Suprapubic skin (tissue), 4 donors: ENCODE measurements around a stretch of chr11.

GRCh38 chr11:128503203-128504058 lies 83.9 kb downstream of the ETS1 start:
- PRO-cap, result no peak
- RAMPAGE, long total RNA, 4 experiments, result no peak in any of the 4 experiments

GRCh38 chr11:128514895-128515738 lies 72.2 kb downstream of the ETS1 start:
- PRO-cap, result no peak
- RAMPAGE, long total RNA, 4 experiments, result no peak in any of the 4 experiments

DNA sequence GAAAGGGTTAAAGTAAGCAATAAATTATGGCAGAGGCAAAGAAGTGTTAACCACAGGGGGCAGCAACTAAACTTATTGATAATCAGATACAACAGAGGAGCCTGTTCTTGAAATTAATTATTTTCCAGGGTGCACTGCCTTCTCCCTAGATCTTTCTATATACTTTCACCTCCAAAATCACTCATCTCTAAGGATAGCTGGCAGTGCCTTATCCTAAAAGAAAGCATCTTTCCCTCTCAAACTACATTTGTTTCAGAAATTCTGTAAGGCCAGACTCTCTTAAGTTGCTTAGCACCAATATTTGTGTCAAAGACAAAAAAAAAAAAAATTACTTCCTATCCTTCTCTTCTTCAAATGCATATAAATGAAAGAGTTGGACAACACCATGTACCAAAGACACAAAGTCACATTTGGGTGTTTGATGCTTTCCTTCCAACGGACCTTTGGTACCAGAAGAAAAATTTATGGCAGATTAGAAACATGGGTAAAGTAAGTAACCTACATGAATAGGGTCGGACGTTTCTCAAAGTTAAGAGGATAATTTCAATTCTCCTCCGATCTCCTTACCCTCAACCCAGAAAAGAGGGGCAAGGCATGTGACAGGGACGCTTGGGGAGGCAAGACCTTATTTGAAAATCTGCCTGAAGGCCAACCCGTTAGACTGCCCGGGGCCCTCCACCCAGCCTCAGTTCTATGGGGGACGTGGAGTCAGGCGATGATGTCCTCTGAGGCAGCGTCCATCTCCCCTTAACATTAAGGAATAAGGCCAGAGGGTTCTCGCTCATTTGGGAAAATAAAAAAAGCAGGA lies 66.3 kb downstream of the ETS1 start:
- PRO-cap, result unidirectional peak, plus-strand start at position 659 of the sequence; unidirectional peak, plus-strand start at position 688 of the sequence
- RAMPAGE, long total RNA, 4 experiments, result no peak in any of the 4 experiments

DNA sequence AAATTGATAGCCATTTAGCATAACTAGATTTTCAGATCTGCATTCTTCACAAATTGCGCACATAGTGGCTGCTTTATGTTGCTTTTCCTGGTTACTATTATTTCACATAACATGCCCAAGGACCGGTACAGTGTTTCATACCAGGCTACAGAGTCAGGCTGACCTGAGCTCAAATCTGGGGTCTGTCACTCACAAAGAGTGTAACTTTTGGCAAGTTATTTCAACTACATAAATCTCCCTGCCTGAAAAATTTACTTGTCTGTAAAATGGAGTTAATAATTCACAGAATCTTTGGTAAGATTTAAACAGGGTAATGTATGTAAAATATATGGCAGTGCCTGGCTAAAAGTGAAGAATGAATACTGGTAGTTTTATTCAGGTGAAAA lies 49.0 kb downstream of the ETS1 start:
- PRO-cap, result no peak
- RAMPAGE, long total RNA, 4 experiments, result no peak in any of the 4 experiments

DNA sequence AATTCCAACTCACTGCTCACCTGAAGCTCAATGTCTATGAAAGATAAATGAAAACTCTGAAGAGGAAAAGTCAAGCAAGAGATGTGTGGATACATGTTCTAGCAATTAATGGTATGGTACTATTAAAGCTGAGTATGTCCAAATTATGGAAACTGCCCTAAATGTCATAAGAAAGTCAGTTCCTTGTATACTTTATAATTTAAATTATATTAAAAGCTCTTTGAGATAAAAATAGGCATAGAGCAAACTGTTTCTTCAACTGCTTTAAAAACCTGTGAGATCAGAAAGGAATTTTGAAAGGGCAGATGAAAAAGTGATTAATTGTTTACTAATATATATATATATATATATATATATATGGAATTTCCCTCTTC lies 43.4 kb downstream of the ETS1 start:
- PRO-cap, result no peak
- RAMPAGE, long total RNA, 4 experiments, result no peak in any of the 4 experiments

DNA sequence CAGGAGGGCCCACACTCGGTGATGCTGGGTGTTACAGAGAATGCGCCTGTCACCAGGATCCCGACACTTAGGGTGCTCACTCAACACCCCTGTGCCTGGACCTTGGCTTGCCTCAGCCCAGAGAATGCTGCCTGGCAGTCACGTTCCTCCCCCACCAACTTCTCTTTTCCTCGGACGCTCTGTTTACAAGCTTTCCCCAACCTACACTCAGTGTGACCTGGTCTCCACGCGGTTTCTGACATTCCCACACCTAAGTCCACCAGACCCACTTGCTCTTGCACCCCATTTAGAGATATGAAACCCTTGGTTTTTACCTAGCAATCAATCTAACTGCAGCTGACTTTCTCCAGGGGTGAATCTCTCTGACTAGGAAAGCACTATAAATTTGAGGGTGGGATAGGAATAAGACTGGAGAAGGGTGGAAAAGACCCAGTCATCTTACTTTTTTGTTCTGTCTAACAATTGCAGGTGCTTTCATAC lies 38.1 kb upstream of the ETS1 start:
- PRO-cap, result no peak
- RAMPAGE, long total RNA, 4 experiments, result no peak in any of the 4 experiments

- PRO-cap, result no peak
- RAMPAGE, long total RNA, 4 experiments, result no peak in any of the 4 experiments
Observed at GRCh38 chr11:128690015-128691291, 3.4 kb upstream of the FLI1 start.

GRCh38 chr11:128692574-128693201 lies 1.2 kb upstream of the FLI1 start:
- PRO-cap, result unidirectional peak, plus-strand start at chr11:128692893
- RAMPAGE, long total RNA, 4 experiments, result no peak in any of the 4 experiments

DNA sequence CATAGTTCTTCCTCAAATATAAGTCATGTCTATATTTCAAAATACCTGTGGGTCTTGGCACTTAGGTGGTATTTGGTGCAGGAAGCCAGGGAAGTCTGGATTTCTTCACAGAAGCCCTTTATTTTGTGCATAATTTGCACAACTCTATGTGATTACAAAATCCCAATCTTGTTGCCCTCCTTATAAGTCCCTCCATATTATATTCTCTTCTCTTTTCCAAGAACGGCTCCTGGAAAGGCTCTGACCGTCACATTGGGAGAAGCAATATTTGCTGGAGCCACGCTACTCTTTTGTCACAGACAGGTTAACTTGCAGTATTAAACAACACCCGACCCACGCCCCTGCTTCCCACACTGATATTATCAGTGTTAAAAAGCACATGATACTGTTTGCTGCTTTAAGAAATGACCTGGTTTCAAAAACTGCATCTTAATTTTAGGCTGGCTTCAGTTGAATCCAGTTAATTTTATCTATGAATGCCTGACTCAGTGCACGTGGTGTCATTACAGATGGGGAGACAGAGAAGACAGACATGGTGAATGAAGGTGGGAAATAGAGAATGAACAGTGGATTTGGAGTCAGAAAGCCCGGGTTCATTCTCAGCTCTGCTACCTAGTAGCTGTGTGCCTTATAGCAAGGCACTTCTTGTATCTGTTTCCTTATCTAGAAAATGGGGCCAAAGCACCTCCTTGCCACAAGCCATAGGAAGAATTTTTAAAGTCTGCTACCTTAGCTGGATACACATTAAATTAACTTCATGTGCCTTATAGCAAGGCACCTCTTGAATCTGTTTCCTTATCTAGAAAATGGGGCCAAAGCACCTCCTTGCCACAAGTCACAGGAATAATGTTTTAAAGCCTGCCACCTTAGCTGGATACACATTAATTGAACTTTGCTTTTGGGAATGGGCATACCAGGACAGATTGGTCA lies 3.2 kb downstream of the FLI1 start:
- PRO-cap, result no peak
- RAMPAGE, long total RNA, 4 experiments, result start-site peak on the plus strand in 1 of 4 experiments, centred at position 769 of the sequence, 9 reads per replicate

GRCh38 chr11:128720315-128721128 lies 26.6 kb downstream of the FLI1 start:
- PRO-cap, result no peak
- RAMPAGE, long total RNA, 4 experiments, result no peak in any of the 4 experiments

- PRO-cap, result no peak
- RAMPAGE, long total RNA, 4 experiments, result no peak in any of the 4 experiments
Observed at GRCh38 chr11:128891834-128892431, 777 bp downstream of the KCNJ5 start.

- PRO-cap, result no peak
- RAMPAGE, long total RNA, 4 experiments, result no peak in any of the 4 experiments
Observed at GRCh38 chr11:128895451-128896059, 4.4 kb downstream of the KCNJ5 start.

- PRO-cap, result no peak
- RAMPAGE, long total RNA, 4 experiments, result no peak in any of the 4 experiments
Observed at GRCh38 chr11:128908306-128909068, 17.3 kb downstream of the KCNJ5 start.

GRCh38 chr11:128909454-128910045 lies 18.4 kb downstream of the KCNJ5 start:
- PRO-cap, result no peak
- RAMPAGE, long total RNA, 4 experiments, result start-site peak on the minus strand in 1 of 4 experiments, at chr11:128909501-128909534 at its widest, 7 reads per replicate

DNA sequence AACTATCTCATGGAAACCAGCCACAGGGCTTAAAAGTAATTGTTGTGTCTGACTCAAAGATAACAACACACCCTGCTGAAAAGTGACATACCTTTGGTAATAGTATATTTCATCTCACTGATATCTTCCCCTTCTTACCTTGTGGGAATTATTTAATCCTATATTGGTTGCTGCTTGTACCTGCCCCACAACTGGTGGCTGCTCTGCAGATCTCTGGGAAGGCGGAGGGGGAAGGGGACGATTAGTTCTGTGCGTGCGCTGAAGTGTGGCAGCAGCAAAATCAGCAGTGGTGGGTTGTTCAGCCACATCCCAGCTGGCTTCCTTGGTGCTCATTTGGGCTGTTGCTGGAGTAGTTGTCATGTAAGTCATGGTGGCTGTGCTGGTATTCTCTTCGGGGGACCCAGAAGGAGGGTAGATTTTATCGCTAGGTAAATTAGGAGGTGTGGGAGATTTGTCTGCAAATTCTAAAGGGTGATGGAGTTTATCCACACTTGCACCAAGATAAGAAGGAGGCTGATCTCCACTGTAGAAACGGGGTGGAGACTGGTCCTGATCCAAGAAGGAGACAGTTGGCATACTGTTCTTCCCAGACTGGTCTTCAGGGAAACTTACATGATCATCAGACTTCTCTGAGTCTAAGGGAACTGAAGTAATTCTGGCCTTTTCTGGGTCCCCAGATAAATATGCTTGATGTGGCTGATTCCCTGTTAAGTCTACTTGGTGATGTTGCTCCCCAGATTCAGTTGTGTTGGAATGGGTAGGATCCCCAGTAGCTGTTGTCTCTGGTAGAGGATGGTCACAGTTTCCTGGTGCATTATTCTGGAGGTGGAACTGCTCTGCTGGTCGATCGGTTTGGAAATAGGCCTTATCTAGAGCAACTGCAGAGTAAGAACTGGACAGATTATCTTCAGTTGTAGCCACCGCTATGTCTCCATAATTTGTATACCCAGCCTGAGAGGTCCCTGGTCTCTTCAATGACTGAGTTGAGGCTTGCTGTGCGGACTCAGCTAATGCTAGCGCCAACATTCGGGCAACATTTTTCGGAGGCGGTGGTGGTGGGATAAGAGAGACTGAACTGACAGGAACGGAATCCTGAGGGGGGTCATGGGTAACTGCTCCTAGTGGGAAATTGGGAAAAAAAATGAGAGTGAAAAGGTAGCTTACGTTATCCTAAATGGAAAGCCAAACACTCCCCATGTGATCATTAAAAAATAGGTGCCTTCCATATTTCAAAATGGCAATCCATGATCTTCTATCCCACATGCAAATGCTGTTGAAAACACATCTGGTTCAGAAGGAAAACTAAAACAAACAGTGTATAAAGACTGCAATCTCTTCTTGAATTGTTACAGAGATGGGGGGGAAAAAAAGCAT lies 30.1 kb upstream of the TP53AIP1 start:
- PRO-cap, result no peak
- RAMPAGE, long total RNA, 4 experiments, result no peak in any of the 4 experiments

- PRO-cap, result no peak
- RAMPAGE, long total RNA, 4 experiments, result no peak in any of the 4 experiments
Observed at GRCh38 chr11:129260607-129261195, 68.6 kb upstream of the ARHGAP32 start.

GRCh38 chr11:129315581-129316542 lies 59.8 kb upstream of the BARX2 start:
- PRO-cap, result no peak
- RAMPAGE, long total RNA, 4 experiments, result no peak in any of the 4 experiments

DNA sequence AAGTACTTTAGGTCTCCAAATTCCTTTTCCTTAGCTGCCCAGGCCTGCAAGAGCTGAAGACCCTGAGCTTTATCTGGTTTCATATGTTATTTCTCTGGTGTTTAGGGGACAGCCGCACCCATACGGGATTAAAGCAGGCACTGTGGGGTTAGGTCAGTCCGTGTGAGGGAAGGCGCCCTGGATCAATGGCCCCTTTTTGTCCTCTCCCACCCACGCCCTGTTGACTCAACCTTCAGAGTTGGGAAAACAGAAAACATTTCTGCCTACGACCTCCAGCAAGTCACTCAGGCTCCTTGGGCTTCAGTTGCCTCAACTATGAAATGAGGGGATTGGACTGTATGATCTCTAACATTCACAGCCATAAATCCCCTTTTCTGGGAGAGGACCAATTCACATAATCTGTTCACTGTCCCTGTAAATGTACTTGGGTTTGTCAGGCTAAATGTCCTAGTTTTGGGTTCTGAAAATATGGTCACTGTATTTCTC lies 55.1 kb upstream of the BARX2 start:
- PRO-cap, result no peak
- RAMPAGE, long total RNA, 4 experiments, result no peak in any of the 4 experiments

GRCh38 chr11:129377672-129378255 lies 2.1 kb downstream of the BARX2 start:
- PRO-cap, result no peak
- RAMPAGE, long total RNA, 4 experiments, result no peak in any of the 4 experiments

GRCh38 chr11:129379765-129380585 lies 4.3 kb downstream of the BARX2 start:
- PRO-cap, result no peak
- RAMPAGE, long total RNA, 4 experiments, result no peak in any of the 4 experiments